Neutrophil (primary cell): ENCODE measurements around a stretch of chr12.

DNA sequence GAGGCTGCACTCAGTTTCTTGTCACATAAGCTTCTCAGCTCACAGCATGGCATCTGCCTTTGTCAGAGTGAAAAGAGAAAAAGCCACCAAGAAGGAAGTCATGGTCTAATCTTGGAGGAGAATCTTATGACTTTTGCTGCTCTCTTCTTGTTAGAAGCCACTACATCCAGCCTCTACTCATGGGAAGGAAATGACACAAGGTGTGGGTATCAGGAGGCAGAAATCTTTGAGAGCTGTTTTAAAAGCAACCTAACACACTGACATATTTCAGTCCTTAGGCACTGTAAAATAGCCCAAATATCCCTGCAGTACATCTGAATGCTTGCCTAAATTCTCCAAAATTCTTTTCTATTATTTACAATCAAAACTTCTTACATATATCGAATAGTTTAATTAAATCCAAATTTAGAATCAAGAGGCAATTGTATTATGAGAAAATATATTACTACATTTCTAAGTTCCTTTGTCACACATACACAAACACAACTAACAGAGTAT lies 39.6 kb upstream of the BTG1 start:
- PRO-cap: no peak

DNA sequence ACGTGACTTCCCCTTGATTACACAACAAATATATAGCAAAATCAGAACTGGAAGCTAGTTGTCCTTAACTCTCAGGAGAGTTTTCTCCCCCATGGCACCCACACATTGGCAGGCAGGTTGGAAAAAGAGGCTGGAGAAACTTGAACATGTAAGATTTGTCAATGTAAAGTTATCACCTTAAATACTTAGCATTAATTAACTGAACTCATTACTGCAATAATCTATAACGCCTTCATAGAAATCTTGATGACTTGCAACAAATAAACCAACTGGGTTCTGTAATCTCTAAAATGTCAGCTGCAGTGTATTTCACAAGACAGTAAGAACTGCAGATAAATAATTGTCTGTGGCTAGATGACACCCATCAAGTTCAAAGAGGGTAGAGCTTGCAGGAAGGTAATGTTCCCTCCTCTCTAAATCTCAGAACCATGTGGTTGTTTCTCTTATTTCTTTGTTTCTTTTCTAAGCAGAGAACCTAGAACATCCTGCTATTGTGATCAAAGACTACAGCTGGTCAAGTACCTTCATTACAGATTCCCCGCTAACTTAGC lies 252.8 kb upstream of the BTG1 start:
- PRO-cap: no peak

- PRO-cap: no peak
These were observed 257.5 kb upstream of the PLEKHG7 start for GRCh38 chr12:92445150-92445757.

DNA sequence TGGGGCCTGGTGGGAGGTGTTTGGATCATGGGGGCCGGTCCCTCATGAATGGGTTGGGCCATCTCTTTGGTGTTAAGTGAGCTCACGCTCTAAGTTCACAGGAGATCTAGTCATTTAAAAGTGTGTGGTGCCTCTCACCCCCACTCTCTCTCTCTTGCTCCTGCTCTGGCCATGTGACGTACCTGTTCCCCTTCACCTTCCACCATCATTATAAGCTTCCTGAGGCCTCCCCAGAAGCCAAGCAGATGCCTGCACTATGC lies 141.7 kb upstream of the PLEKHG7 start:
- PRO-cap: no peak

- PRO-cap: no peak
These were observed 101.1 kb downstream of the EEA1 start for GRCh38 chr12:92827915-92828429.

DNA sequence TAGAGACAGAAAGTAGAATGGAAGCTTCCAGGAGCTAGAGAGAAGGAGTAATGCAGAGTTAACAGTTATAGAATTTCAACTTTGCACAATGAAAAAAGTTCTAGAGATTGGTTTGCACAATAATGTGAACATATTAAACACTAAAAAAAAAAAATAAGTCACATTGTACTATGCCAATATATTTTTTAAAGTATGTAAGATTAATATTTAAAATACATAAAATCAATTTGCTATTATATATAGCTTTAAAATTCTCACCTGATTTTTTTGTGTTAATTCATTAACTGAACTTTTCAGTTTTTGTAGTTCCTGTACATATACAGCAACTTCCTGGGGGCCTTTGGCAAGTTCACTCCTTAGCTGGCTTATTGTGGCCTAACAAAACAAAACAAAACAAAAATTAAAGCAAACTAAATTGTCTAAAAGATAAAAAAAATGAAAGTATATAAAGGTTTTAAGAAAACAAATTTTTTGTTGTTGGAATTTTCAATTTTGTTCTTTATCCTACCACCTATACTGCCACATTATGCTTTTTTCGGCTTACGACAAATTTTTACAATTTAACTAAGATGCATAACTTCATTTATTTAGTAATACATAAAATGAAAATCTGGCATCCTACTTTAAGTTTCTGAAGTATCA lies 86.8 kb downstream of the EEA1 start:
- PRO-cap: no peak

DNA sequence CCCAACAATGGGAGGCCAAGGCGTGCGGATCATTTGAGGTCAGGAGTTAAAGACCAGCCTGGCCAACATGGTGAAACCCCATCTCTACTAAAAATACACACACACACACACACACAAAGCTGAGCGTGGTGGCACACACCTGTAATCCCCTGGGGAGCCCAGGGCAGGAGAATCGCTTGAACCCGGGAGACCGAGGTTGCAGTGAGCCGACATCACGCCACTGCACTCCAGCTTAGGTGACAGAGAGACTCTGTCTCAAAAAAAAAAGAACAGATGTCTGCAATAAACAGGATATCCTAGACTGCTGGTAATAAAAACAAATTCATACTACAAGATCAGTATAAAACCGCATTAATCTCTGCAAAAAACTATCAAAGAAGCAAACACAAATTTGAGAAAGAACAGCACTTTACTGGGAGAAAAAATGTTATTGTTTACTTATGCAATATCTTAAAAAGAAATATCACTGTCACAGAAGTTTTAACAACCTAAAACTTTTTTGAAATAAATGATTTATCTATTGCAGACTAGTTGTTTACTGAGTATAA lies 23.7 kb downstream of the EEA1 start:
- PRO-cap: no peak

- PRO-cap: no peak
These were observed 11.9 kb upstream of the EEA1 start for GRCh38 chr12:92940974-92941474.

DNA sequence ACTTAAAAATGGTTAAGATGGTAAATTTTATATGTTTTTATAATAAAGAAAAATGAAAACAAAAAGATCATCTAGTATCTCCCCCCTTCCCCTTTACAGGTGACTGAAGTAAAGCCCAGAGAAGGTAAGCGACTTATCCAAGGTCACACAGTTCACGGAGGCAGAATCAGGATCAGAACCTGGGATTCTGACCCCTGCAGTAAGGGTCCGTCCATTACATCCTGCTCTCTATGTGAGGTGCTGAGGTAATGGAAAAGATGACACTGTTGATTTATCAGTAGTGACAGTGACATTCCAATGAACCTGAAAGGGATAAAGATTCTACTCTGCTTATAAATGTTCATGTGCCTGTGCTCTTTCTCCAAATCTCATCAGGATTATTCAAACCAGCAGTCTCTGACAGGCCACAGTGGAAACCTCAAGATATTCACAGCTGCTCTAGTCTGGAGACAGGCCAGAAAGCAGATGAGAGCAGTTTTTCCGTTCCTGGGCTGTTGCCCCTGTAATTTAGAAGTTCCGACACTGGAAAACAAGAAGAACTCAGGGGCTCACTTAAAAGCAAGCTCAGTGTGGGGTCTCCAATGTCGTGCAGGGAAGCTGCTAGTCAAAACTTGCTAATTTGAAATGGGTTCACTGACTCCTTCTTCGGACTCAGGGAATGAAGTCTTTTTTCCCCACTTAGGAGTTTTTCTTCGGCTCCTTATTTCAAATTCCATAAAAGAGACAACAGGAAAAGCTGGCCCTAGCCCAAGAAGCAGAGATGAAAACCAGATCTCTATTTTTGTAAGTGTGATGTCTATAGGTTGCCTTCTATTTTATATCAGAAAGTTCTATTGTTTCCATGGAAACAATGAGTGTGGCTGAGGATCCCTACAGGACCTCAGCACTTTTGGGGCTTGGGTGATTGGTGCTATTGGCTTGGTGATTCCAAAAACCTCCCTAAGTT lies 131.8 kb upstream of the EEA1 start:
- PRO-cap: no peak

DNA sequence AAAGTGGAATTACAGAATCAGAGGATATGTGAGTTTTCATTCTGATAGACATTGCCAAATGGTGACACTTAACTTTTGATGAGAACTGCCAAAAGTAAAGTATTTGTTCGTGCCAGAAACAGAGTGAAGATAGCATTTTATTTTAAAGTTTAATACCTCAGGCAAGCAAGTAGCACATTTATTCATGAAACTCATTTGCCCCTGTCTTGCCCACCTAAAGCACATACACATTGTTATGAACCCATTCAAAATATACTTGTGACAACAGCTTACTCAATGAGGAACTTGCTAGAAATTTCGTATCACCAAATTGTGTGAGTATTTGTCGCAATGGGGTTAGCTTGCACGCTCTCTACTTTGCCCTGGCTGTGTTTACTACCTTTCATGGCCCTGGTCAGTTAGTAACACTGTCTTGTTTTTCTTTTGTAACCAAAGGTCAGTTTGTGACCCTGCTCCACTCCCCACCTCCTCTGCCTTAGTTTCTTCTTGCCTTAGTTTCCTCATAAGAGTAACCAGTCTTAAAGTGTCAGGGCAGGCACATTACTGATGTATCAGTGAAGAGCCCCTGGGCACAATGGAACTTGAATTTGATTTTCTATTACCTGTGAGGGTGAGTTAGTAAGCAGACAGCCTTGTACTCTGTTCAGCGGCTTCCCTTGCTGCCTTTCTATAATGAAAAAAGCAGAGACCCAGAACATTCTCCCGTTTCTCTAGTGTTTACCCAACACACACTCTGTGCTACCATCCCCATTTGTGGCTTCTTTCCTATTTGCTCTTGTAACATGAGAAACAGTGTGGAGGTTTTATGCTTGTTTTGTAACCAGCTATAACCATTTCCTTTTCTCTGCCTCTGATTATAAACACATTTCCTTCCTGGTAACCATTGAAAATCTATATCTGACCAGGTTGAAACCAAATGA lies 205.9 kb upstream of the EEA1 start:
- PRO-cap: no peak

DNA sequence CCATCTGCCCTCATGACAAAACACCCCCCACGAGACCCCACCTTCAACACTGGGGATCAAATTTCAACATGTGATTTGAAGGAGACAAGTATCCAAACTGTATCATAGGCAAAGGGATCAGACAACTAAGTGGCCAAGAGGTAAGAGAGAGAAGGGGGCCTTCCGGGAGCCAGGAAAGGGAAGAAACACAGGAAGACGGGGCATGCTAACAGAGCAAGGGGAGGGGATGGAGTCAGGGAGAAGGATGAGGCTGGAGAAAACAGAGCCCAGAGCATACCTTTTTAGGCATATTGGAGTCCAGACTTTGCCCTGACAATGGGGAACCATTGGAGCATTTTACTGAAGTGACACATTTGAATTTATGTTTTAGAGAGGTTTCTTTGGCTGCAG lies 204.4 kb upstream of the NUDT4 start:
- PRO-cap: no peak

DNA sequence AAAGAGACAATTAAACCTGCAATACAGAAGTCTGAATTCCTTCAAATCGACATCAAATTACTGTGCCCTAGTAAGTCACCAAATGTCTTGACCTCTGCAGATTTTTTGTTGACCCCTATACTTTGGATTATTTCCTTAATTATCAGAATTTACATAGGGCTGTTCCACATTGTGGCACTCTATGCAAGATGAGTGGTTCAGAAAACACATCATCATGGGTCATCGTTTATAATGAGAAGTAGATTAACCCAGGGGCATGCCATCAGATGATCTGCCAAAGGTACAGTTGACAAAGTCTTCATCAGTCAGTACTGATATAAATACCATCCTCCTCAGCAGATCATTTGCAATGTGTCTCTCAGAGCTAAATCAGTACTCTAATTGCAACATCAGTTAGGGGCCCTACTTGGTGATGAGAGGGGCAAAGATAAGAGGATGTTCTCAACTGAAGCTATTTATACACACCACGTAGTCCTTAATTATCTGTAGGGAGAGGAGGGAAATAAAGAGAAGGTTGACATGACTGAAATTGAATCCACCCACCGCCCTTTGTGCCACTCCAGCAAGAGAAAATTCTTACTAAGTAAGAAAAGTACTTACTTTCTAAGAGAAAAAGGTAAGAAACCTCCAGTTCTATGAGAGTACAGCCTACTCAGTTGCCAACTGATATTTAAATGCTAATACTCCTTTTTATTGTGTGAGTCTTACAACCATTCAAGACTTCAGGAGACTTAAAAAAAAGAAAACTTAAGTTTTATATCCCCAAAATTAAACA lies 157.8 kb upstream of the NUDT4 start:
- PRO-cap: no peak

GRCh38 chr12:93296714-93297394 lies 80.9 kb upstream of the NUDT4 start:
- PRO-cap: no peak

DNA sequence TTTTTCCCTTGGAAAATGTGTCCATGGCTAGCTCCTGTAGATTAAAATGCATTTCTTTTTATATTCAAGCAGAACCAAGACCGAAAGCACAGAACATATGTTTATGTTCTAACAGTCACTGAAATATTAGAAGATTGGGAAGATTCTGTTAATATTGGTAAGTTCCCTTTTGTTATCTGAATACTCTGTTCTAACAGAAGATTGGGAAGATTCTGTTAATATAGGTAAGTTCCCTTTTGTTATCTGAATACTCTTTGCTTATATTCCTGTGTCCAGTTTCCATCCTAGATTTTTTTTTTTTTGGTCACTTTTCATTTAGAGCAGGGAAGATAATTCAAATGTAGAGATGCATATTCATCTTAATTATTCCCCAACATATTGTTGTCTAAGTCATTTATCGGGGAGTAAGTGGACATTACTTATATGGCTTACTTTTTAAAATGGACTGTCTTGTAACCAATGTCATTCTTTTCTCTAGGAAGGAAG lies 21.0 kb downstream of the NUDT4 start:
- PRO-cap: no peak

DNA sequence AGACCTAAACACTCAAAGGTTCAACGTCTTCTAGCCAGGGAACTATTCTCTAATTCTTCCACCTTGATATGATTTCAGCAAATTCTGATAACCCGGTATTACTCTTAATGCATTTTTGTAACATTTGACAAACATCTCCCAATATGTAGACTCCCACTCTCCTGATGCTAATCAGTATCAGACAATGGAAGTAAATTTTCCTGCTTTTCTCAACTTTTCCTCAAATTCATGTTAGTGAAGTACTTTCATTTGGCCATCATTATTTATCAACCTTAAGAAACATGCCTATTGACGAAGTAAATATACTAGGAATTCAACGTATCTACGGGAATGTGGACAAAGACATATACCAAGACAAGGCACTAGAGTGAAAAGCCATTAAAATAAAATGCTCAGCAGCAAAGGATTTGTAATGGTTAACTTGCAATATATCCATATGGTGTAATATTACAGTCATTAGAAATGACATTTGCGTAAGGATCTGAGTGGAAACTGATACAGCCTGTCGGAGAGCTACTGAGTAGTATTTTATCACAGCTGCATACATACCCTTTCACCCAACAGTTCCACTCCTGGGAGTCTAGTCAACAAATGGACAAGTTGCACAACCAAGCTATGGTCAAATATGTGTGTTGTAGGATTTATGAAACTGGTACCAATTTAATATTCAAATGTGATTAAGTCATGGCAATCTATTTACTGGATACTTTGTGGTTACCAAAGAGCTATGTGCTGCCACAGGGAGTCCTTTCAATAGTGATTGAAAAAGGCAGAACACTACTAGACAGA lies 26.4 kb downstream of the NUDT4 start:
- PRO-cap: no peak

DNA sequence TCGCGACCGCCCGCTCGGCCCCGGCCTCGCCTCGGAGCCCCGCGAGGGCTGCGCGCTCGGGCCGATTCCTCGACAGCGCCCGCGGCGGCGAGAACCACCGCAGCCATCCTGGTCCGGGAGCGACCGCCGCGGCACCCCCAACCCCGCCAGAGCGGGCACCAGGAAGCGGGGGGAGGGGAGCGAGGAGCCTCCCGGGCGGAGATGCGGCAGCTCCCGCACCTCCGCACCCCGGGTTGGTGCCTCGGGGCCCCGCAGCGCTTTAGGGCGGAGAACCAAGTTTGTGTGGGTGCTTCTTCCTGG lies 570 bp upstream of the SOCS2 start:
- PRO-cap: no peak

DNA sequence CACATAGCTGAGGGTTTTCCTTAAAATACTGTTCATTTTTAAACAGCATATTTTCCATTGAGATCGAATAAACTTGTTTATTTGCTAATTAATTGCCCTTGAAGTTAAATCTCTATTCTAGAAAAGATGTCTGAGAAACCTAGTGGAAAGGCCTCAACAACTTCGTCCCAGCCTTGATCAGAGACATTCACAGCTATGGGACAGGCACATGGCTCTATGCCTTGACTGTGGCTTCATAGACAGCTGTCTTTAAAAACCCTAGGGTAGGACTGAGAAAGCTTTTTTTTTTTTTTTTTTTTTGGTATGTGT lies 20.1 kb downstream of the SOCS2 start:
- PRO-cap: no peak

- PRO-cap: no peak
These were observed 63.8 kb downstream of the CRADD start for GRCh38 chr12:93740789-93741486.

- PRO-cap: no peak
These were observed 99.4 kb downstream of the CRADD start for GRCh38 chr12:93776581-93777050.

GRCh38 chr12:93783626-93784328 lies 106.6 kb downstream of the CRADD start:
- PRO-cap: no peak